Foreskin keratinocyte (primary cell): ENCODE measurements around the gene ARHGEF12.

DNA sequence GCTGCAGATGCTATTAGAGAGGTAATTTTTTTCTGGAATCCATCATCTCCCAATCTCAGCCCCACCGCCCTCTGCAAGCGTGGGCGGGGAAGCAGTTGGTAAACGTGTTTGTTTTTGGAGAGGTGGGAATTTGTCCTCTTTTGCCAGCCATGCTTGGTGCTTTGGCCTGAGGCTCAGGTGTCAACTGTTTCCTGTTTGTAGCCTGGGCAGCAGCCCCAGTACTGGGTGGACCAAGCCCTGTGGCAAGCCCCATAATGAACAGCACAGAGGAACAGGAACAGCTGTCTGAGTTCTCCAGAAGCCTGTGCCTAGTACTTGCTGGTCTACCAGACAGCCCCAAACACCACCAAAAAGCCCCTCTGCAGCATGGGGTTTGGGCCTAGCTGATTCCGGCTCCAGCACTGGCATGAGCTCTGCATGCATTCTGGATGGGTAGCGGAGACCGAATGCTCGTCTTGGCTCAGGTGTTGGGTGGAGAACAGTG is 39.6 kb downstream of the POU2F3 start:
- RAMPAGE, total RNA = no peak

DNA sequence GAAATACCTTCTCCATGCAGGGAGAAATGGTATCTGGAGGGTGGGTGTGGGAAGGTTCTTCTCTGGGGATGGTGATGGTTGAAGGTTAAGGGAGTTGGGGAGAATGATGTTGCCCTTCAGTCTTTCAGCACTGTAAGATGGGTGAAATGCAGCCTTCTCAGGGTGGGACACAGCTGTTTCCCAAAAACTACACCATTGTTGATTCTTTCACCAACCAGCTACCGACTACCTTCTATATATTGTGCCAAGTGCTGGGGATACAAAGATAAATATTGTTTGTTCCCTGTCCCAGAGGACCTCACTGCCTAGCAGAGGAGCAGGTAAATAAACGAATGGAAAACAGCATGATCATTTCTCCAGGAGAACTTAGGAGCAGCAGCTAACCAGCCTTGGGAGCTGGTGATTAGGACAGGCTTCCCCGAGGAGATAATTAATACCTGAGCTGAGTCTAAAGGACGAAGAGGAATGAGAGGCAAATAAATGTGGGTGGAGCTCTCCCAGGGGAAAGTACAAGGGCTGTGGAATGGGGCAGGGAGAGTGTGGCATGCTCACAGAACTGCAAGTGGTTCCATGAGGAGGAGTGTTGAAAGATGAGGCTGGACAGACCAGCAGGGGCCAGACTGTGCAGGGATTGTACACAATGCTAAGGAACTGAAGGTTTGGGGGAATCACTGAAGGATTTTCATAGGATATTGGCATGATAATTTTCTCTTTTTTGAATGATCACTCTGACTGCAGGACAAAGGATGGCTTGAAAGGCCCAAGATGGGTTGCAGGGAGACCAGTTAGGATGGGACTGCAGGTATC is 14.3 kb upstream of the TLCD5 start:
- RAMPAGE, total RNA = no peak

DNA sequence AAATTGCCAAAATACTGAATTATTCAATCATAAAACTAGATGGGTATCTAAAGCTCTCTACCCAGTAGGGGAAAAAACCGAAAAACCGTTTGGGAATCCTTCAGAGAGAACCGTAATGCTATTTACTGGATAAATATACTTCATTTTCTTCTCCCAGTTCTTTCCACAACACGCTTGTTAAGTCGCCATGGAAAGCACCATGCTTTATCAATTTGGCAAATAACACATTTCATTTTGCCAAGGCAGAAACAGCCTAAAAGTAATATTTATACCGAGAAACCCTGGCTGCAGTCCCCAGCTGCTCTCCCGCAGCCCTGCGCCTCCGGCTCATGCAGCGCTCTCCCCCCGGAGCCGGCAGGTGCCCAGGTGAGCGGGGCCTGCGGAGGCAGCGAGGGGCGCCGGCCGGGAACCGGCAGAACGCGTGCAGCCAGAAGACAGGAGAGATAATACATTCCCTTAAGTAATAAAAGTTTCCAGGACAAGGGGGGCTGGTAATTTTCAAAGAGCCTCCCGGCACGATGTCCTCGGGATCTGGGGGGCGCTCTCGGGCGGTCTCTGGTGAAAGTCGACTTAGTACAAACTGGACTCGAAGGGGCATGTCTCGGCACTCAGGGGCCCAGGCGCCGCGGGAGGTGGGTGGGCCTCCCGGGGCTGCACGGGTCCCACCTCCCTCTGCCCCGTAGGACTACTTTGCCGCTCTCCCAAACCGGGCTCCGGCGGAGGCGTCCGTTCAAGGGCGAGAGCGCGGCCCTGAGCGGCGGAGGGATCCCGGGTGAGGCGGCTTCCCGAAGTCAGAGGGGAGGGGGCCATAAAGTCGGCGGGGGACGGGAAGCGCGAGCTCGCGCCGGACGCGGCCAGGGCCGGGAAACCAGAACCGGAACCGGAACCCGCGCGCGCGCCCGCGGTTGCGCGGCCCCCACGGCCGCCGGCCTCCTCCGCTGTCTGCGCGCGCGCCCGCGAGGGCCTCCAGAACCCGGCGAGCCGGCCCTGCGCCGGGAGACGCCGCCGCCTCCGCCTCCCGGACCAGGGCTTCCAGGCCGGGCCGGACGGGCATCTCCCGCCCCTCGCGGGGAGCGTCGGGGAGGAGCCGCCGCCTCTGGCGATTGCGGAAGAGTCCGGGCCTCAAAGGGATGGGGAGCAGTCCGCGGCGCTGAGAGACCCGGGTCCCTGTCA is at the start of gene ARHGEF12:
Gene ARHGEF12, plus strand, starts transcription at position 969 of the 1,173 bp plus-strand sequence.
- RAMPAGE, total RNA = no peak

DNA sequence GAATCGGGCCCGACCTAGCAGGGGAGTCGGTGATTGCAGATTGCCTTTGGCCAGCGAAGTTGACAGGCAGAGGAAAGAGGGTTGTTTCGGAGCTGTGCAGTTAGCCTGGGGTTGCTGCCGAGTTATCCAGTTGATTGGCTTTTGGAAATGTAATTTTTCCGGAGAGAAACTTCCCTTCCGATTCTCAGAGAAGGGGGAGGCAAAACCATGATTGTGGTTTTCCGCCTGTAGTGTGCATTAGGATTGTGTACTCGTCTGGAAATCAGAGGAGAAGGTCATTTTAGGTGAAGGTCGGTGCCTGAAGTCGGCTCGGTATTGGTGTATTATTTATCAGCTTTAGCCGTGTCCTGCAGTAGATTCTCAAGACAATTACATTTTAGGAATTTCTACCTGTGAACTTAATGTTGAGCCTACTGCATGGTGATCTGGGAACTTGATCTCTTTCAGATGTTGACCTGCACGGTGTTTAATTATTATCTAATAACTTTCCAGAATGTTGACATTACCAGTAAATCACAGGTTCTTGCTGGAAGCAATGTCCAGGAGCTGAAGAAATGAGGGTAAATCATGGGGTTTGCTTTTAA is 1.2 kb downstream of the ARHGEF12 start:
- RAMPAGE, total RNA = no peak

DNA sequence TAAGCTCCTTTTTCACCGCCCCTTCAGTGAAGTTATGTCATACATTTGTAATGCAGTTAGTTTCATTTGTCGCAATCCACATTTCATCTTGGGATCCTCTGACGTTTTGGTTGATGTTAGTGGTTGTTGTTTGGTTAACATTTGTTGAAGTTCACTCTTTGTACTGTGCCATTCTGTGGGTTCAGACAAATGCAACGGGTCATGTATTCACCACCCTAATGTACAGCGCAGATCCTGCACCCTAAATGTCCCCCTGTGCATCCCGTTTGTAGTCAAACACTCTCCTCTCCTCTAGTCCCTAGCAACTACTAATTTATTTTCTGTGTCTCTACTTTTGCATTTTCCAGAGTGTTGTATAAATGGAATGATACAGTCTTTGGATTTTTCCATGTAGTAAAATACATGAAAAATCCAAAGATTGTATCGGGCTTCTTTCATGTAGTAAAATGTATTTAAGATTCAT is 45.4 kb downstream of the ARHGEF12 start:
- RAMPAGE, total RNA = no peak

DNA sequence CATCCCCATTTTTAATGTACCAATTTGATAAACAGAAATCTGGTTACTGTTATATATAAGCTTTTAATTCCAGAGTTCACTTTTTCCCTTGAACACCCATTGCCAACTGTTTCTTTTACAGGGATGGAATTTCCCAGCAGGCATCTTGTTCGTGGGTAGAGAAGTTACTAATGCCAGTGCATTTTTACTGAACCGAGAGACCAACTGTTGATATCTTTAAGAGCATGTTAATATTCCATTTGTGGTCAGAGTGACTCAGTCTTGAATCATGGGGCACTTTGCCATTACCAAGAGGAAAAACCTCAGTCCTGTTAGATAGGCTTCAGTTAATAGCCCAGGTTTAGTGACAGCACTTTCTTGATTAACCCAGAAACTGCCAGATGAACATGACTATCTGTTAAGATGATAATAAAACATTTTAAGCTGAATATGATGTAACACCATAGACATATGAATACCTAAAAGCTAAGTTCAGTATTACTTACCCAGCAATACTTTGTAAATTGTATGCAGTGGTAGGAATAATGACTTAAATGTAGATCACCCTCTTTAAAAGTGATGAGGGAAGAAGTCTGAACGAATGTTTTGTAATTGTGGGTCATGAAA is 79.4 kb upstream of the GRIK4 start:
- RAMPAGE, total RNA = no peak

DNA sequence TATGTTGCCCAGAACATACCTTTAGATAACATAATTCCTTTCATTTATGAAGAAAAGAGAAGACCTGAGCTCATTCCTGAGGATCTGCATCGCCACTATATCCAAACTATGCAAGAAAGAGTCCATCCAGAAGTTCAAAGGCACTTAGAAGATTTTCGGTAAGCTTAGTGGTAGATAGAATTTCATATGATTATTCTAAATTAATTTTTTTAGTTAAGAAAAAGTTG is 65.3 kb upstream of the GRIK4 start:
- RAMPAGE, total RNA = no peak

- RAMPAGE, total RNA = no peak
Measured at GRCh38 chr11:120451265-120452259, 60.0 kb upstream of the GRIK4 start.

DNA sequence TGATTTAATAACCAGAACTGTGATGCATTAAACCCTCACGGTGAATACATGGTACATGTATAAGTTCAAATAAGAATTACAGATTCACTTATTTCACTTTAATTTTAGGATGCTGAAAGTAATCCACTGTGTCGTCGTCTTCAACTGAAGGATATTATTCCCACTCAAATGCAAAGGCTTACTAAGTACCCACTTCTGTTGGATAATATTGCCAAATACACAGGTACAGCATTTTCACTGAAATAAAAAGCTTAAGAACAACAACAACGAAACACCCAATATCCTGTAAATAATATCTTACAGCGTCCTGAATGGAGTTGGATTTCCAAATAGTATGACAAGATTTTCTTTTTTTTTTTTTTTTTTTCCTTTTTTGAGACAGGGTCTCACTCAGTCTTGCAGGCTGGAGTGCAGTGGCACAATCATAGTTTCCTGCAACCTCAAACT is 44.4 kb upstream of the GRIK4 start:
- RAMPAGE, total RNA = no peak

DNA sequence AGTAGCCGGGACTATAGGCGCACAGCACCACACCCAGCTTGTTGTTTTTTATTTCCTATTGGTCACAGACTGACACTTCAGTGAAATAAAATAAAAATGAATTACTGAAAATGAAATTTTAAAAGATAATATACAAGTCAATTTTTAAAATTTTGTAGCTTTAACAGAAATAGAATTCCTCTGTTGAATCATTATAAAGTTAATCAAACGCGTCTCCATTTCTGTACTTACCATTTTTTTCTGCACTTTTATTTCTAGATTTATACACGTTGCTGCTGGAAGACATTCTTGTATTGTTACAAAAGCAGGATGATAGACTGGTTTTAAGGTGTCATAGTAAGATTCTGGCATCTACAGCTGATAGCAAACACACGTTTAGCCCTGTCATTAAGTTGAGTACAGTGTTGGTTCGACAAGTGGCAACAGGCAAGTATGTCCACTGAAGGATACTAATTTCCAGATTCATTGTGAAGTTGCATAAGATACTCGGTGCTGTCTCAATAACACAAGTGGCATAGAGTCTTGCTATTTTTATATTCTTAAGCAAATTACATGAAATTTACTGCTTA is 36.4 kb upstream of the GRIK4 start:
- RAMPAGE, total RNA = no peak

GRCh38 chr11:120547631-120548323 is 36.2 kb downstream of the GRIK4 start:
- RAMPAGE, total RNA = no peak

GRCh38 chr11:120715336-120715674 is 203.8 kb downstream of the GRIK4 start:
- RAMPAGE, total RNA = no peak

DNA sequence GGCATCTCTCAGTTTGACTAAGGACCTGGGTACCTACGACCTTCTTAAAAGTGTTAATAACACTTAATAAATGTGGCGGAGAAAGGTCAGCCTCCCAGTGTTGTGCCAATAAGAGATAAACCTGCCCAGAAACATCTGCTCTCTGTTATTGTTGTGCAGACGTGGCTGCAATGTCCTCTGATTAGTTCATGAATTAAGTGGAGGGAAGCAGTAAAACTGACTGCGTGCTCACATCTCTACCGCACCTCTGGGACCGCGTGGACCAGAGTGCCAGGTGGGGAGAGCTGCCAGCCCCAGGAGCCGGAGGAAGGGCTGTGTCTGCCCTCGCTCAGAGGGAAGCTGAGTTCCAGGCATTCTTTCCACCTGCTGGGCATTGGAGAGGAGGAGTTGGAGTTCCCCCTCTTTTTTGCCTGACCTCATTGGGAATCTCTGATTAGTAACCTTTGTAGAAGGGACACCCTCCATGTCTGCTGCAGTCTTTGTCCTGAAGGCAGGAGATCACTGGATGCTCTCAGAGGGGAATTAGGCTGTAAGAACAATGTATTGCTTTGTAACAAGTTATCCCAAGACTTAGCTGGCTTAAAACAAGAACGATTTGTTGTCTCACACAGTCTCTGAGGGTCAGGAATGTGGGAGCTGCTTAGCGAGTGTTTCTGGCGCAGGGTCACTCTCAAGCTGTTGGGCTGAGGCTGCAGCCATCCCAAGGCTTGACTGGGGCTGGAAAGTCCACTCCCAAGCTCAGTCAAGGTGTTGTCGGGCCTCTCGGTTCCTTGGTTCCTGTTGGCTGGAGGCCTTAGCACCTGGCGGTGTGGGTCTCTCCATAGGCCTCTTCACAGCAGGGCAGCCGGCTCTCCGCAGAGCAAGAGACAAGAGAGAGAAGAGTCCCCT is 247.7 kb upstream of the TBCEL start:
- RAMPAGE, total RNA = no peak

GRCh38 chr11:121236643-121237114 is 55.9 kb upstream of the SC5D start:
- RAMPAGE, total RNA = no peak

GRCh38 chr11:121293763-121294278 is 1.2 kb downstream of the SC5D start:
- RAMPAGE, total RNA = no peak

DNA sequence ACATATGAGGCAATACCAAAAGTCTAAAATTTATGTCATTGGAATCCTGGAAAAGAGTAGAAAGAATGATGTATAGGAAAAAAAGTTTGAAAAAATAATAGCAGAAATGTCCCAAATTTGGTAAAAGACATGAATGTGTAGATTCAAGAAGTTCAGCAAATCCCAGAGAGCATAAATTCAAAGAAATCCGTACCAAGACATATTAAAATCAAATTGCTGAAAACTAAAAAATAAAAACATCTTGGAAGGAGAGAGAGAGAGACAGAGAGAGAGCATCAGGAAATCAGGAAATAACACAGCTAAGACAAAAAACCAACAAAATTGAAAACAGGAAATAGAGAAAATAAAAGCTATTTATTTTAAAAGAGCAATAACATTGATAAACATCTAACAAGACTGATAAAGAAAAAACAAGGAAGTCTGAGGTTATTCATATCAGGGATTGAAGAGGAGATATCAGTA is 74.4 kb upstream of the SORL1 start:
- RAMPAGE, total RNA = no peak

DNA sequence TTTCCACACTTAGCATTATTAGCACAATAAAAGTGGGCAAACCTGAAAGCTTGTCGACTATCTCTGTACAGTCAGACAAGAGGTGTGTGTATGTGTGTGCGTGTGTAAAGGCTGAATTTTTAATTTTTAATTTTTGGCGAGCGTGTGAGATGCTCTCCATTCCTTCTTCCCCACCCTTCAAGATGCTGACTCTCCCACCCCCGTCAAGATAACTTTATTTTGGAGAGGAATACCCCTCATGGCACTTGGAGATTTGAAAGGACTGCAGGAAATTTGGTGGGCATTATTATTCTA is 857 bp downstream of the SORL1 start:
- RAMPAGE, total RNA = no peak

- RAMPAGE, total RNA = no peak
Measured at GRCh38 chr11:121469845-121470285, 17.8 kb downstream of the SORL1 start.

GRCh38 chr11:121479867-121480364 is 27.8 kb downstream of the SORL1 start:
- RAMPAGE, total RNA = no peak

- RAMPAGE, total RNA = no peak
Measured at GRCh38 chr11:121620163-121620556, 168.0 kb downstream of the SORL1 start.